SJSA1 (cell line): Measurements from ENCODE around the genes SERPINB12 and HMSD.

DNA sequence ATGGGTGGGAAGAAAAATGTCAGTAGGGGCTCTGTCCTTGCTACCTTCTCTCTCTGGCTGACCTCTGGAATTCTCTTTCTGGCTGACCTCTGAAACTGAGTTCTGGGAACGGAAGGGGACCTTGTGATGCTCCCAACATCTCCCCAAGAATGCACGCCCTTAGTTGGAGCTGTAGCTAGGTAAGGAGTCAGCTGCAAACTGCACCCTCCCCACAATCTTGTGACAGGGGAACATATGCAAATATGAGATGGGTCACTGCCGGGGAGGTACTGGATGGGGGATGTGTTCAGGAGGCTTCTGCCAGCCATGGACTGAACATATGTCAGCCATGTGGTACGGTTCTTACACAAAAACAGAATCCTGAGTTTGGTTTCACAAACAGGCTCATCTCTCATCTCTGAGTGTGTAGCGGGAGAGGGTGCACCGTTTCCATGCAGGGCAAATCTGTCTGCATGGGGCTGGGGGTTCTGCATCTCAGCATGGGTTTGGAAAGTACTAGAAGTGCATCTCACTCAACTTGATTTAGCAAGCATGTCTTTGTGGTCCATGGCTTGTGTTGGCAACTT is 34.2 kb downstream of the BCL2 start:
- RAMPAGE, long total RNA = no peak

- RAMPAGE, long total RNA = no peak
Measured at GRCh38 chr18:63317564-63318417, 1.8 kb downstream of the BCL2 start.

DNA sequence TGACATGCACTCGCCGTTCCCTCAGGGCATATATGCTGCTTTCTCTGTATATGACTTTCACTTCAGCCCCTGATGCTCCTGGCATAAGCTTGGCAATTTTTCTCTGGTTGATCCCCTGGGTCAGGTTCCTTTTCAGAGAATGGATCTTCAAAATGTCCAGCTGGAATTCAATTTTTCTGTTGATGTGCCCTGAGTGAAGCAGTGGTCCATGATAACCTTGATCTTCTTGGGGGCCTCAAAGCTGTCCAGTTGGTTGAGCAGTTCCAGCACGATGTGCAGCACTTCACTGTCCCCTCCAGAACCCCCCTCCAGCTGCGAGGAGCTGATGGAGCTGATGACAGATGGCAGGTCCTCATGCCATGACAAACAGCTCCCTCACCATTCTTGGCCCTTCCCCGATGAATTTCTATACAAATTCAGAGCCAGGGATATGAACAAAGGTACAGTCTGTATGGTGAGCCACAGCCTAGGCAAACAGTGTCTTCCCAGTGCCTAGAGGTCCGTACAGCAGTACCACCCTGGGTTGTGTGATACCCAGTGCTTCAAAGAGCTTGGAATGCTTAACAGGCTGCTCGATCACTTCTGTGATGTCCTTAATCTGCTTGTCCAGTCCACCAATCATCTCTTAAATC is 6.8 kb downstream of the VPS4B start:
- RAMPAGE, long total RNA = no peak

GRCh38 chr18:63542261-63542674 is at the start of gene SERPINB12:
Gene SERPINB12, plus strand, starts transcription at chr18:63542369.
- RAMPAGE, long total RNA = no peak

GRCh38 chr18:63553310-63553824 is 11.2 kb downstream of the SERPINB12 start:
- RAMPAGE, long total RNA = no peak

DNA sequence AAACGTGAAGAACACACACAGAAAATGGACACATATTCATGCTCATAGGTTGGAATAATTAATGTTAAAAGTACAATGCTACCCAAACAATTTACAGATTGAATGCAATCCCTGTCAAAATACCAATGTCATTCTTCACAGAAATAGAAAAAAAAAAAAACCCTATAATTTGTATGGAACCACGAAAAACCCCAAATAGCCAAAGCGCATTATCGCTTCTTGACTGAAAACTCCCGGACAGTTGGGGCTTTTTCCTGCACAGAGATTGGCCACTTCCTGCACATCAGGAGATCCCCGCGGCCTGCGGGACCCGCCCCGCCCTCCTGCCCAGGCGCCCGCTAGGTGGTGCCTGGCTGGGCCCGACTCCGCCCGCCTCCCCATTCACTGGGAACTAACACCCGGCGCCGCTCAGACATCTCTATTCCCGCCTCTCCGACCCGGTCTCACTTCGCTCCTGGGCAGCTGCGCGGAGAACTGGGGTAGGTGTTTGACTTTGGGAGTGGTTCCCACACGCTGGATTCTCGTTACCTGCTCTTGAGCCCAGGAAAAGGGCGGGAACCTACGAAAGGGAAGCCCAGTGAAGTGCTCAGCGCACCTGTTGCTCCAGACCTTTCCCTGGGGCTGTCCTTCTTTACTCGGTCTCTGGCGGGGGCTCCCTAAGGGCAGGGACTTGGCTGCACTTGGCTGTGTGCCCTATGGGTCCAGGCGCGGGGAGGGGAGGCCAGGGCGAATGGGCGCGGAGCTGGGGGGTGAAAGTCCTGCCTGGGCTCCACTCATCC is at the start of gene HMSD:
TSS of gene HMSD (plus strand) at position 380 of the 779 bp plus-strand sequence.
- RAMPAGE, long total RNA = no peak

DNA sequence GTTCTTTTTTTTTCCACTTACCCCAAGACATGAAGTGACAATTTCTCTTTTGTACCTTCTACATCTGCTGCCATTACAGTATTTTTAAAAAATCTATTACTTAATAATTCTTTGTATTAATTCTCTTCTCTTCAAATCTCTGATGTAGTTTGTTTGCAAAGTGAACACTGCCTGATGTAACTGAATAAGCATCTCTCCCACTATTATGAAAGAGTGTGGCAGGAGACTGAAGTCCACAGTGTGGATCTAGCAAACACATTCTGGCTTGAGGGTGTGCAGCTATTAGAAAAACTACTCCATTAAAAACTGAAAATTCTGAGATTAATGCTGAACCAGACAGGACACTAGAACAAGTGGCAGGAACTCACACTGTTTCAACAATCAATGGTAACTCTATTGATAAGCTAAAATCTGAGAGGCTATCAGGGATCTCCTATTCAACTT is 5.0 kb upstream of the SERPINB8 start:
- RAMPAGE, long total RNA = no peak

DNA sequence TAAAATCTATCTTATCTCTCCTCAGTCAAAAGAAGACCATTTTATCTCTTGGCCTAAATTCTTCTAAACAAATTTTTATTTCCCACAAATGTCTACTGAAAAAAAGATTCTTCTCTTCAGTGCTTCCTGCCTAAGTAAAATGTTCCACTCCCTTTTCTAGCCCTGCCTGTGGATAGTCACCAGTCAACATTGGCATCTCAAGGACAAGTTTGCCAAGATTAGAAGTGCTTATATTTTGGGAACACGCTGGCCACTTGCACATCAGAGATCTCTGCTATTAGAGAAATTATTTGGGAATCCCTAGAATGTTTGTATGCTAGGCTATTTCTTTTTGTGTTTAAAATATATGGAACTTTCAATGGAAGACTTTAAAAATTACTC is 758.2 kb upstream of the CDH7 start:
- RAMPAGE, long total RNA = no peak

DNA sequence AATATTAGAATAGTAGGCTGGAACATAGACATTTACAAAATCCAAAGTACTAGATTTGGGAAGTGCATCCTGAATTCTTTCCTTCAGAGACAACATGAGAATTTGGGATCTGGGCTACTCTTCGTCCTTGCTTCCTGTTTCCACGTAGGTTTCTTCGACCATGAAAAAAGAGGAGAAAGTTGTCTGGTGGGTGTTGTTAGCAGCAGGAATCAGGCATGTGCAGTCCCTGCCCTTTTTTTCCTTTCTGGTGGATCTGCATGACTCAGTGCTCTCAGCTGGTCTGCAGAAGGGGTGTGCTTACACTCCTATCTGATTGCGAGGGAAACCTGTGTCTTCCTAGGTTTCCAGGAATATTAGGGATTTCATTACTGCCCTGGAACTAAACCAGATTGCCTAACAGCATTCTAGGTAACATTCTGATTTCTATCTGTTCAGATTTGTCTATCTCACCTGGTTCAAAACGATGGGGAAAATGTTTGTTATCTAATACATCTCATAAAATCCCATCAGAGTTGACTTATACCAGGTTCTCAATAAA is 174.3 kb downstream of the CCDC102B start:
- RAMPAGE, long total RNA = no peak

DNA sequence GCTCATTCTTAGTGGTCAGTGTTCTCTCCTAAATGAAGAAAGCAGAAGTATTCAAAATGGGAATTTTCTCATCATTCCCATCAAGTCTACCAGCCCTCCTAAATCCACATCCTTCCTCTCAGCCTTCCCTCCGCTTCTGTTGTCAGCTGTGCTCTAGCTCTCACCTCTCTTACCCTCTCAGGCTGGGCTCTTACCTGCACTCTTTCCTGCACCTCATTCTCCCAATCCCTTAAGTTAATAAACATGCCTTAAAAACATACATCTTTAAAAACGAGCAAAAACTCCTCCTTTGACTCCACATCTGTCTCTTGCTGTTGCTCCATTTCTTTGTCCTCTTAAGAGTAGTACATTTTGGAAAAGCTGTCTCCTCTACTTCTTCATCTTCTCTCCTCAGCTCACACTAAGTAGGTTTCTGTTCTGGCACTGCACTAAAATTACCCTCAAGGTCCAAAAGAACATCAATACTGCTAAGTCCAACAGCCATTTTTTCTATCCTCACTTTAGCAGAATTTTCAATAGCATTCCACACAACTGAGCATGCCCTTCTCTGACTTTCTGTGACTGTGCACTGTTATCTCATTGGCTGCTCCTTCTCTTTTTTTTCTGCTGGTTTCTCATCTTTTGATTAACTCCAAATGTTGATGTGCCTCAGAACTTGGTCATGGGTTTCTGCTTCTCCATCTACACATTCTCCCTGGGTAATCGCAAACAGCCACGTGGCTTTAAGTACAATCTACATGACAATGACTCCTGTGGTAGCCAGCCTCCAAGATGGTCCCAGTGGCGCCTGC is 74.7 kb upstream of the CD226 start:
- RAMPAGE, long total RNA = no peak

GRCh38 chr18:70047973-70048310 is 100.3 kb upstream of the CD226 start:
- RAMPAGE, long total RNA = no peak

GRCh38 chr18:70377814-70378305 is 89.0 kb downstream of the SOCS6 start:
- RAMPAGE, long total RNA = no peak

DNA sequence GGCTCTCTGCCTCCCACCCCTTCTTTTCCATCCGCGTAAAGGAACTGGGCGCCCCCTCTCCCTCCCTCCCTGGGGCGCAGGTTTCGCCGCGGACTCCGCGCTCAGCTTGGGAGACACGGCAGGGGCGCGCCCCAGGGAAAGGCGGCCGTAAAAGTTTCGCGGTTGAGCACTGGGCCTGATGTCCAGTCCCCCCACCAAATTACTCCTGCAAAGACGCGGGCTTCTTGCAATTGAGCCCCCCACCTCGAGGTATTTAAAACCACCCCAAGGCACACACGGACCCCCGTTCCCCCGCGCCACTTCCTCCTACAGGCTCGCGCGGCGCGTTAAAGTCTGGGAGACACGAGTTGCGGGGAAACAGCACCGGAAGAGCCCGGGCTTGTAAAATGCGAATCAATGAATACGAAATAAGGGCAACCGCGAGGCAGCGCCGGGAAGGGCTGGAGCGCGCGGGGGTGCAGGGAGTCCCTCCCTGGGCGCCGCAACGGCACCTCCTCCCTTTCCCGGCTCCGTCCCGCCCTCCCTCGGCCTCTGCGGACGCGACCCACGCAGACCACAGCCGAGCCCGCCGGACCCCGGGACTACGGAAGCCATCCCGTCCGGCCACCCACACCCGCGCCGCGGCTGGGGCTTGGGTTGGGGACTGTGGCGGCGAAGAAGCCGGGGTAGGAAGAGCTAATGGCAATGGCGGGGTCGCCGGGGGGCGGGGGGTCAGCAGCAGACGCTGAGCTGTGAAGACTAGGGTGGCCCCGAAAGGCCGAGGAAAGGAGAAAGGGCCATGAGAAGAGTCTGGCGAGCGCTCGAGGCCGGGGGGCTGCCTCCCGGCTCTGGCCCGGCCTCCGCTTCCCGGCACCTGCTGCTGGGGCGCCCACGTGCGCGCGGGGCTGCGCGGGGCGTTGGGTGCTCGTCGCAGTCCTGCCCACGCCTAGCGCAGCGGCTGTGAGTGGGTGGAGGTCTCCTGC is 970 bp upstream of the NETO1 start:
- RAMPAGE, long total RNA = no peak

DNA sequence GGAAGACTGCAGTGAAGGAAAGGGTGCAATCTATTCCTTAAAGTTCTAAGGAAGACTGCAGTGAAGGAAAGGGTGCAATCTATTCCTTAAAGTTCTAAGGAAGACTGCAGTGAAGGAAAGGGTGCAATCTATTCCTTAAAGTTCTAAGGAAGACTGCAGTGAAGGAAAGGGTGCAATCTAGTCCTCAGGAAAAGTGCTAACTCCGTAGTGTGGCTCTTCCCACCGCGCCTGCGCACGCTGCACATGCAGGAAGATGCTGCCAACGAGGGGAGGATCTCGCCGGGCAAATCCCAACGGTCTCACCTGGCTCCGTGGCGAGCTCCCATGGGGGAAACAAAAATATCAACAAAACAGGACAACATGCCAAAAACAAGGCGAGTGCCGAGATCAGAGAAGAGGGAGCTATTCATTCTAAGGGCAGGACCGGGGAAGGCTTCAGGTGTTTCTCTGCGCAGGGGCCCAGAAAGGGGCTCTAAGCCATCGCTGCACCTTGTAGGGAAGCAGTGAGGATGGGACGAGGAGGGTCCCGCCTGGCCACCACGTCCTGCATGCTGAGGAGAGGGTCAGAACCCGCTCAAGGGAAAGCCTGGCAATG is 24.4 kb downstream of the TIMM21 start:
- RAMPAGE, long total RNA = no peak

- RAMPAGE, long total RNA = no peak
Measured at GRCh38 chr18:74277898-74278675, 13.7 kb downstream of the CYB5A start.

DNA sequence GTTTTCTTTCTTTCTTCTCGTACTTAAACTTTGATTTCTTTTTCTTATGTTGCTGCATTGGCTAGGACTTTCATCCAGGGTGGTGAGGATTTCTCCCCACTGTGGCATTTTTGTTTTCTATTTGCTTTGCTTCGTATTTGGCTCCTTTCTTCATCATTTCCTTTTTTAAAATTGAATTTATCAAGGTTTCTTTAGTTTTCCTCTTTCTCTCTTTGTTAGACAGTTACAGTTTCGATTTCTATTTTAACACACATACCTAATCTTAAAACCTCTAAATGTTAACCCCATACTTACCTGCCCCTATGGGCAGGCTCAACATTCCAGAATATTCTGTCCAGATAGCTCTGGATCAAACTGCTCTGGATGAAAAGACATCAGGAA is 49.3 kb downstream of the DIPK1C start:
- RAMPAGE, long total RNA = no peak

DNA sequence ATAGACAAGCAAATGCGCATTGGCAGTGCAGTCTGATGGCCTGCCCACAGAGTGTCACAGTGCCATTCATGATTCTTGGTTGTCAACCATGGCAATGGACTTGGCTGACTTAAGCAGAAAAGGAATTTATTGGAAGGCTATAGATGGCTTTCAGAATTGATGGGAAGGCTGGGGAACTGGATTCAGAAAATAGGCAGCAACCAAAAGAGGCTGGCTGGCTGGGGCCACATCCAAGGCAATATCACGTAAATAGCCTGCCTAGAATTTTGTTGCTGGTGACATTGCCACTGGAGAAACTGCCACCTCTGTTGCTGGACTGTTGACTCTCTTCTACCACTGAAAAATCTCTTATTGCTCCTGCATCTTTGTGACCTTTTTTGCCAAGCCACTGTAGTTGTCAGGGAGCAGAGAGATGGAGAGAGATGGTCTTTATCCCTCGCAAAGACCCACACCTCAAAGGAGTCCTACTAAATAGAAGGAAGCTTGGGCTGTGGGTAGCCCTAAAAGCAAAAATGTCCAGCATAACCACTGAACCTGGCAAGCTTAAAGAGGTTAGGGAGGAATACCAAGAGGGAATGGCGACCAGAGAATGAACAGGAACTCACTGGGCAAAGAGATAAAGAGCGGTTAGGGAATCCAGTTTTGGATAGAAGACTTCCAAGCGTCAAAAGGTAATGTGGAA is 2.5 kb downstream of the ZNF407 start:
- RAMPAGE, long total RNA = no peak

GRCh38 chr18:74905204-74905592 is 303.7 kb downstream of the PTGR3 start:
- RAMPAGE, long total RNA = no peak

GRCh38 chr18:74927599-74928476 is 281.1 kb downstream of the PTGR3 start:
- RAMPAGE, long total RNA = no peak

DNA sequence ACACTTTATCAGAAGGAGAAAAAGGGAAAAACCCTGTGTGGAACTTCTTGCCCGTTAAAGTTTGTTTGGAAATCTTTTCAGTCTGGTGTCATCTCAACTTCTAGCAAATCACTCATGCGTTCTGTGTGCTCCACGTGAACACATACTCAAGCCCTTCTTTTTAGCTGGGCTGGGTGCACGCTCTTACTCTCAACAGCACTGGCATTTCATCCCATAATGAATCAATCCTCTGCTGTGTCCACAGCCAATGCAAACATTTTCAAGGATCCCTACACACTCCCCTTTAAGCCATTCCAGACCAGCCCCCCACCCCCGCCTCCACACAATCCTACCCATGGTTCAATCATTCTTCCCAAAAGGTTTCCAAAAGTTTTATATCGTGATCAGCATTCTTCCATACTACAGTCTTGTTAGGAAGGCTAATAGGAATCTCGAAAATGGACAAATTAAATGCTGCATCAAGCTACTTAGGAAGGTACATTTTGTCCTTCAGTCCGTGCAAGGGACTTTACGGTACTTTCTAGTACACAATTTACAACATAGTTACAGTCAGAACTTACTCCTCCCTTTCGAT is 1.5 kb downstream of the PTGR3 start:
- RAMPAGE, long total RNA = no peak